ENCODE data around the genes MINPP1, KLLN and LIPN.

DNA sequence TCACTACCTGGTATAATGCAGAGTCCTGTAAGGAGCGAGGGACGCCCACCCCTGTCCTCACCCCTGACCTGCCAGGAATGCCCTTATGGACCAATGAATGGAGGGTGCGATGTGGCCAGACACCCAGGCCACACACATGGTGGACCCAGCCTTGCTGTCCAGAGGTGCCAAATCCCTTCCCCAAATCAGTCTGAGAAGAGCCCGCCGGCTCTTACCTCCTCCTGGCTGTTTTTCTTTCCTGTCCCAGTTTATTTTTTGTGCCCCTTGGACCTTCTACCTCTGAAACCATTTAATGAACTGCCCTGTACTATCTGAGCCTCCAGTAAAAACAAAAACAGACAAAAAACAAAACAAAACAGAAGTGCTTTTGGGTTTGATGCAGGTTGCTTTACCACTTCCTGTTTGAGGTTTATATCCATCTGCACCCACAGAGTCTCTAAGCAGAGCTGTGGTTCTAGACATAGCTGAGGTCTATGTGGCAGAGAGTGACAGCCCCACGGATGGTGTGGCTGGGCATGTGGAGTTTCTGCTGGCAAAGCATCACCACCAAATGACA lies 754.4 kb downstream of the GRID1 start:
- PRO-cap, 4 experiments = no peak in any of the 4 experiments
- RAMPAGE, long total RNA, 2 experiments = no peak in any of the 2 experiments

DNA sequence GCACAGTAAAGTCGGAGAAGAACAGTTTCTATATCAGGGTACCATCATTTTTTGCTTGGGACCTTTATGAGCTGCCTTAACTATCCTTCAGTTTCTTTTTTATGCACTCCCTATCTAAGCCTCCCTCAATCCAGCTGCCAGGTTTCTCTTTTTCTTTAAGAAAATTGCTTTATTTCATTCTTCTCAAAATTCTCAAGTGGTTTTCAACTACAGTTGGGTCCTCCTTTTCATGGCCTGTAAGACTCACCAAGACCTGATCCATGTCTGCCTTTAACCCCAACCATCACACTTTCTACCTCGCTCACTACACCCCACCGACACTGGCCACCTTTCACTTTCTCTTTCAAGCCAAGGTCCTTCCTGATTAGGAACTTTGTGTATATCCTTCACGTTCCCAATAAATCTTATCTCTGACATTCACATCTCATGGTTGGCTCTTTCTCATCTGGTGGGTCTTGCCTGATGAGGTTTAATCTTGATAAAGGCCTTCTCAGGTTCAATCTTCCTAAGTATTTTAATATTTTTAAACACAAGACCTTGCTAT lies 625.0 kb downstream of the GRID1 start:
- PRO-cap, 4 experiments = peak in 1 of 4 experiments; most common minus-strand start position 294 of the sequence (in 1)
- RAMPAGE, long total RNA, 2 experiments = no peak in any of the 2 experiments

DNA sequence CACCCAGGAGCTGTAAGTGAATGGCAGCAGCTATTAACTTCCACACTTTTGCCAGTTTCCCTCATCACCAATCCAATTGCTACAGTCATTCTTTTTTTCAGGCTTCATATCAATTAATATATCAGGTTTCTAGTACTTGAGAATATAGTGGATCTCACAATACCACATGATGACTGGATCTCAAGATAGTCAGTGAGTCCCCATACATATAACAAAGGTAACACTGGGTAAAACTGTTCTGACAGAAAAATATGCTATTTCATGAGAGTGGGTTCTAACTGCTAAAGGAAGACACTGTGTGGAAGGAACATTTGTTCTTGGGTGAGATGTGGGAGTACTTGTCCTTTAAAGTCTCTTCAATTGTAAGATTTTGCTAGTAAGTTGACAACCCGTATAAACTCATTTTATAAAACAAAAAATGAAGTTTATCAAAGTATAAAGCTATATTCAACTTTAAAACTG lies 35.6 kb downstream of the WAPL start:
- PRO-cap, 4 experiments = no peak in any of the 4 experiments
- RAMPAGE, long total RNA, 2 experiments = no peak in any of the 2 experiments

GRCh38 chr10:86664538-86665631 lies 3.4 kb upstream of the LDB3 start:
- PRO-cap, 4 experiments = no peak in any of the 4 experiments
- RAMPAGE, long total RNA, 2 experiments = no peak in any of the 2 experiments

DNA sequence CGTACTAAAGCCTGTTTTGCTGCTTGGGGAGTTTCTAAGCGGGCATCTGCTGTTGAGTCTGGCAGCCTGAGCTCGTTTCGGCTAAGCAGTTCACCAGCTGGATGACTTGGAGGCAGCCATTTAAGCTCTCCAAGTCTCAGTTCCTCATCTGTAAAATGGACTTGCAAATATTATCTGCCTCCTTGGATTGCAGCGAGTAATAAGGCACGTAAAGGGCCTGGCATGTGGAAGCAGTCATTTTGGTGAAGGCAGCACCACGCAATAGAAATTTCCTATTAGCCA lies 44.0 kb downstream of the LDB3 start:
- PRO-cap, 4 experiments = no peak in any of the 4 experiments
- RAMPAGE, long total RNA, 2 experiments = no peak in any of the 2 experiments

- PRO-cap, 4 experiments = no peak in any of the 4 experiments
- RAMPAGE, long total RNA, 2 experiments = no peak in any of the 2 experiments
These were observed 15.7 kb upstream of the BMPR1A start for GRCh38 chr10:86740804-86741003.

GRCh38 chr10:86872565-86873235 lies 84.7 kb downstream of the MMRN2 start:
- PRO-cap, 4 experiments = no peak in any of the 4 experiments
- RAMPAGE, long total RNA, 2 experiments = no peak in any of the 2 experiments

- PRO-cap, 4 experiments = peak in 2 of 4 experiments; most common plus-strand start chr10:86971507 (in 1)
- RAMPAGE, long total RNA, 2 experiments = no peak in any of the 2 experiments
These were observed 3.3 kb downstream of the ADIRF start for GRCh38 chr10:86971415-86972097.

DNA sequence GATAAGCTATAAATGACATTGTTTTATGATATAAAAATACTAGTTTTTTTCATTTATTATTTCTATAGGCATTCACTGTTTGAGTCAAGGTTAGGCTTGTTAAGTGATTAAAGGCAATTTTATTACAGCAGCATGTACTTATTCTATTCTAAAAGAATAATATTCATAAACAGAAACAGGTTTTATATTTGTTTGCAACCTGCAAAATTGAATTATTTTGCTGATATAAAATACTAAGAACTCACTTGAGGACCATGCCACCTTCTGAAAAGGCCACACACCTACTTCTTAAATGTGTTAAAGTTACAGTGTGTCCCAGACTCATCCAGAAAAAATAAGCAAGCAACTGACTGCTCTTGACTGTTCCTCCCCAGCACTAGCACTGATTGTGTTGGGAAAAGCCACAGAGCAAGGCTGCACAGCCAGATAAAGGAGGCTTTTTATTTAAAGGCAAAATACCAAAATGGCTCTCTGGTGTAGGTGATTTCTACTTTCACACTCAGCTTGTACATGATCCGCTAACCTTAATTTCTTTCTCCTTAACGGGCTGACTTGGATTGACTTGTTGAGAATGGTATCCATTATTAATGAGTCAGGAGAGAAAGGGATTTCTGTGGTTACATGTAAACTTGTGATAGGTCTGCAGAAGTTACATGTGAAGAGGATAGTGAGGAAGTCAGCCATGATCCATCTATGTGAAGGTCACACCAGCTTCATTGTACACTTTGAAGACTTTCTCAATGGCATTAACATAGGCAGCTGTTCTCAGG lies 31.2 kb downstream of the FAM25A start:
- PRO-cap, 4 experiments = no peak in any of the 4 experiments
- RAMPAGE, long total RNA, 2 experiments = no peak in any of the 2 experiments

- PRO-cap, 4 experiments = peak in 4 of 4 experiments; most common plus-strand start chr10:87504893 (in 4); most common minus-strand start chr10:87504830 (in 3)
- RAMPAGE, long total RNA, 2 experiments = start-site peak on the plus strand in 2 of 2 experiments, at chr10:87504893-87504915 at its widest, 93 to 147 reads per replicate; start-site peak on the minus strand in 1 of 2 experiments, at chr10:87504795-87504824 at its widest, 9 reads per replicate
These were observed at the start of gene MINPP1 for GRCh38 chr10:87504645-87504996. Gene MINPP1, plus strand, starts transcription at chr10:87504893.

GRCh38 chr10:87618691-87619467 lies 40.8 kb upstream of the PAPSS2 start:
- PRO-cap, 4 experiments = peak in 4 of 4 experiments; most common plus-strand start chr10:87619074 (in 2); most common minus-strand start chr10:87618866 (in 2)
- RAMPAGE, long total RNA, 2 experiments = start-site peak on the minus strand in 1 of 2 experiments, at chr10:87618782-87618838 at its widest, 9 reads per replicate

DNA sequence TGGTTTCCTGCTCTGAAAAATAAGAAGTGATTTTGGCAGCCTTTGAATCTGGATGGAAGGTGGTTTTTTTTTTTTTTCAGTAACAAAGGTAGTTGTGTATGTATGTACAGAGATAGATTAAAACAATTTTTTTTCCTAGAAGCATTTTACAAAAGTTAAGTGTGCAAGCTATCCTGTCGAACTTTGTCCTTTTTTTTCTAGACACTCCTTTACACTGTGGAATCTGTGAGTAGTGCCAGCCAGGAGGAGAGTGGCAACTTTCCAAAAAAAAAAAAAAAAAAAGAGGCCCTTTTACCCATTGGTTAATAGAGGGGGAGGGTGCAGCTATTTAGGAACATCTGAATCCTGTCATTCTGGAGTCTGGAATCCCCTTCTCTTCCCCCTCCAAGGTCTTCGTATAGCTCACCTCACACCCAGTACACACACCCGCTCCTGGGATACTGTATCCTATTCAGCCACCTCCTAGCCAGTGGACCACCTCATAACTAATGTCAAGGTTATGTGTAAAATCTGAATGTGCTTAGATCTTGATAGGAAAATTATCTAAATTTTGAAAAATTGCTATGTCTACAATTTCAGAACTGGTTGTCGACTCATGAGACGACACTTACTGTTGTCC lies 26.5 kb downstream of the PAPSS2 start:
- PRO-cap, 4 experiments = peak in 4 of 4 experiments; most common plus-strand start position 351 of the sequence (in 2); most common minus-strand start position 185 of the sequence (in 3)
- RAMPAGE, long total RNA, 2 experiments = no peak in any of the 2 experiments

GRCh38 chr10:87863163-87863749 lies at the start of gene KLLN:
Gene KLLN, minus strand, starts transcription at chr10:87863533.
- PRO-cap, 4 experiments = peak in 4 of 4 experiments; most common plus-strand start chr10:87863357 (in 3); most common minus-strand start chr10:87863287 (in 4)
- RAMPAGE, long total RNA, 2 experiments = no peak in any of the 2 experiments

DNA sequence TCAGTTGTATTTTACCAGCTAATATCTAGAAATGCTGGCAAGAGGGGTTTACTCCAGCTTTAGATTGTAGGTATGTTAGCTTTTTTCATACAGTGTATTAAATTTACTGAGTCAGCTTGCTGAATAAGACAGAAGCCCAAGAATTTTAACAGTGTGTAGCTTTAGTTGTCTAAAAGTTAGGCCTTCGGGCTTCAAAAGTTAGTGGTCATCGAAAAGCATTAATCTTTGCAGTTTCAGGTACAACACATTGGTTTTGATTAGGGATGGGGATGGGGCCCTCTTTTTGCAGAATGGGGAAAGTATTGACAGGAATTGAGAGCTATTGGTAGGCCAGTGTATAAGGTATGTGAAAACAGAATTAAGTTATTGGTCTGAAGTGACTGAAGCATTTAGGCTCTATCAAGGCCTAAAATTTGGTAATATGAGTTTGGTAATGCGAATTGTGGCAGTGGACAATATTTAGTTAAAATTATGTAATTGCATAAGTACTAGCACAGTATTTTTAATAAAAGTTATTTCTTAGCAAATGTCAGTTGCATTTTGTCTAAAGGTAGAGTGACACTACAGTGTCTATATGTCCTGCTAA lies 2.2 kb downstream of the PTEN start:
- PRO-cap, 4 experiments = no peak in any of the 4 experiments
- RAMPAGE, long total RNA, 2 experiments = no peak in any of the 2 experiments

DNA sequence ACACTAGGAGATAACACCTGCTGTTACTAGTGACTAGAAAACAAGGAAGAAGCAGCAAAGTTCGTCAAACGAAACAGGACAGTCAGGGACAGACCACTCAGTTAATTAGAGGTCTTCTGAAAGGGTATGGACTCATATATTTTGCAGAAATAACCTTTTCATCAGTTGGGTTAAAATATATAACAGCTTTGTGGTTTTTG lies 353.7 kb downstream of the PTEN start:
- PRO-cap, 4 experiments = no peak in any of the 4 experiments
- RAMPAGE, long total RNA, 2 experiments = no peak in any of the 2 experiments

- PRO-cap, 4 experiments = no peak in any of the 4 experiments
- RAMPAGE, long total RNA, 2 experiments = no peak in any of the 2 experiments
These were observed 348.8 kb downstream of the RNLS start for GRCh38 chr10:88234232-88234762.

- PRO-cap, 4 experiments = no peak in any of the 4 experiments
- RAMPAGE, long total RNA, 2 experiments = no peak in any of the 2 experiments
These were observed 326.9 kb downstream of the RNLS start for GRCh38 chr10:88255943-88256919.

DNA sequence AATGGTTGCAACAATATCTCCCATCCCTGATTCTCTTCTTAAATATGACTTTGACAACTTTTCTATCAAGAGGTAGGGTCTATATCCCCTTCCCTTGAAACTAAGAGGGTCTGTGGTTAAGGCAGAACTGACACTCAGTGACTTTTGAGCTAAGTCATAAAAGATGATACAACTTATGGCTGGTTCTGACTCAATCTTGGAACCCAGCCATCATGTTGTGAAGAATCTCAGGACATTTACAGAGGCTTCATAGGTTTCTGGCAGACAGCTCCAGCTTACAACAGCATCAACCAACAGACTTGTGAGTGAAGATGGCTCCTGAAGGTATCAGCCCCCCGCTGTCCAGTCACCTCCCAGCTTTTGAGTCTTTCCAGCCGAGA lies 203.5 kb downstream of the RNLS start:
- PRO-cap, 4 experiments = no peak in any of the 4 experiments
- RAMPAGE, long total RNA, 2 experiments = no peak in any of the 2 experiments

GRCh38 chr10:88385252-88386317 lies 197.5 kb downstream of the RNLS start:
- PRO-cap, 4 experiments = no peak in any of the 4 experiments
- RAMPAGE, long total RNA, 2 experiments = no peak in any of the 2 experiments

GRCh38 chr10:88759587-88760232 lies at the start of gene LIPN:
Gene LIPN, plus strand, starts transcription at chr10:88760020.
- PRO-cap, 4 experiments = no peak in any of the 4 experiments
- RAMPAGE, long total RNA, 2 experiments = no peak in any of the 2 experiments